Skin of body (tissue), 2 donors: ENCODE results near the gene MAGOH.

GRCh38 chr1:53225279-53225862 lies 4.9 kb upstream of the CZIB start:
- RAMPAGE, long total RNA: no peak

DNA sequence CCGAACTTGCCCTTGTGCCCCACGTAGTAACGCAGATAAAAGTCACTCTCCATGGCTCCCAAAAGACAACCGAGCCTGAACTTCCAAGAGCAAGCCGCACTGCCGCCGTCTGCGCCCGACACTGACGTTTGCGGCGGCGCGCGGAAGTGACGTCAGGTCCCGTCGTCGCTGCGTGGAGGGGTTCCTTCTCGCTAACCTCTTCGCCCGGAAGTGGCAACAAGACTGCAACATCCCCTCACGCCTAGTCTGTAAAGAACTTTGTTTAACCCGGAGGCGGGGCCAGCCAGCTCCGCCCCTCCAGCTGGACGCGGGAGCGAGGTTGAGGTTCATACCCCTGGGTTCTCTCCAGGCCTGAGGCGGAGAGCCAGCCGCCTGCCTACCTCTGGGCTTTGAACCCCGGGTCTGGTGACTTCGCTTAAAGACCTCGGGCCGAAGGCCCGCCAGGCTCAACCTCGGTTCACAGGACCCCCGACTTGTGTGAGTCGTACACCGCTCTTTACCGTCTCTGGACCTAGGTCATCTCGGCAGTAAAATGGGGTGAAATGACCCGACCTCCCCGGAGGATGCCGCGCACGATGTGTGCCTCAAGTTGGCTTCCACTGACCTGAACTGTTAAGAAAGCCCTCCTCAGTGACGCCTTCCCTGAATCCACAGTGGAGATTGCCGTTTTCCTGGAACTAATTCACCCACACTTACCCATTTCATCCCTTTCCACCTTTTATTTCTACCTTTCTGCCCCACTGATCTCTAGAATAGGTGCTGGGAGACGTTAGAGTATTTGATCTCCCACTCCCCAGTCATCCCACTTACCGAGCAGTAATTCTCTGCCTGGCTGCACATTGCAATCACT lies at the start of gene MAGOH:
Gene MAGOH, minus strand, starts transcription at position 123 of the 850 bp plus-strand sequence.
- RAMPAGE, long total RNA: start-site peak on the minus strand centred at position 115 of the sequence, 48 bp wide, 651 and 36 reads in 2 replicates

GRCh38 chr1:53296599-53296853 lies 31.3 kb downstream of the LRP8 start:
- RAMPAGE, long total RNA: no peak

DNA sequence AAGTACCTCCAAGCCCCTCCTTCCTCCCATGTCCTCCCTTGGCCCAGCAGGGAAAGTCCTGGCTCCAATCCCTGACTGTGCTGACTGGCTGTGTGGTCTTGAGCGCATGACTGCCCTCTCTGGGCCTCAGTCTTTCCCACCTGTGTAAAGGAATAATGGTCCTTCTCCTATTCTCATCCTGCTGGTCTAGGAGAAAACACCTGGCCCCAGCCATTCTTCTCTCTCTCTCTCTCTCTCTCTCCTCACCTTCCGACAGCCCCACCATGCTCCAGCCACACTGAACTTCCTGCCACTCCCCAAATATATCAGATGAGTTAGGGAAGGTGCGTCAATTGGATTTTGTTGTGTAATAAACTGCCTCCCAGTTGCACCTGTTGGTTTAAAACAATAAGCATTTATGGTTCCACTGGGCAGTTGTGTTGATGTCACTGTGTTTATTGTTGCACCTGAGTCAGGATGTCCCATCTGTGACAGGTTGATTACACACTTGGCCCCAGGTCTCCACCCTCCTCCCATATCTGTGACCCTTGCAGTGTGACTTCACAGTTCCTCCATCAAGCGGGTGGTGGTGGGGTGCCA lies 22.3 kb upstream of the LRP8 start:
- RAMPAGE, long total RNA: no peak

- RAMPAGE, long total RNA: no peak
Measured at GRCh38 chr1:53459452-53460249, 452 bp downstream of the DMRTB1 start.

- RAMPAGE, long total RNA: no peak
Measured at GRCh38 chr1:53795943-53796407, 42.1 kb downstream of the NDC1 start.

GRCh38 chr1:54404805-54405766 lies 142.9 kb upstream of the ACOT11 start:
- RAMPAGE, long total RNA: no peak

GRCh38 chr1:54413099-54413763 lies 134.8 kb upstream of the ACOT11 start:
- RAMPAGE, long total RNA: no peak

DNA sequence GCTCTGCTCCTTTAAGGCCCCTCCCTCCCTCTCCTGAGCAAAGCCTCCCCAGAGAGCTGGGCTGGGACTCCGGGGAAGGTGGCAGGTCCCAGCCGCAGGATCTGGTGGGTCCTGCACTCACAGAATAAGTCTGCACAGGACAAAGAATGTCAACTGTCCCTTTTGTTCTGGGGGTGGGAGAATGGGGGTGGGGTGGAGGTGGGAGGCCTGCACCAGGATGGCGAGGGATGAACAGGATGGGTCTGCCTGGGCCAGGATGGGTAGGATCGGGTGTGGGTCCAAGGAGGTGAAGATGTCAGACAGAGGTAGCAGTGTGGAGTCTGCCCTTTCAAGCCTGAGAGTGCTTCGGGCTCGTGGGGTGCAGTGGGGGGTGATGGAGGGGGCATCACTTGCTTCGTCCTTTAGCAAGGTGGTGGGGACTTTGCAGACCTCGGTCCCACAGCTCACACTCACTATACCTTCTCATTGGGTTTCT lies 84.4 kb upstream of the ACOT11 start:
- RAMPAGE, long total RNA: no peak

- RAMPAGE, long total RNA: no peak
Measured at GRCh38 chr1:54474593-54475225, 73.3 kb upstream of the ACOT11 start.

DNA sequence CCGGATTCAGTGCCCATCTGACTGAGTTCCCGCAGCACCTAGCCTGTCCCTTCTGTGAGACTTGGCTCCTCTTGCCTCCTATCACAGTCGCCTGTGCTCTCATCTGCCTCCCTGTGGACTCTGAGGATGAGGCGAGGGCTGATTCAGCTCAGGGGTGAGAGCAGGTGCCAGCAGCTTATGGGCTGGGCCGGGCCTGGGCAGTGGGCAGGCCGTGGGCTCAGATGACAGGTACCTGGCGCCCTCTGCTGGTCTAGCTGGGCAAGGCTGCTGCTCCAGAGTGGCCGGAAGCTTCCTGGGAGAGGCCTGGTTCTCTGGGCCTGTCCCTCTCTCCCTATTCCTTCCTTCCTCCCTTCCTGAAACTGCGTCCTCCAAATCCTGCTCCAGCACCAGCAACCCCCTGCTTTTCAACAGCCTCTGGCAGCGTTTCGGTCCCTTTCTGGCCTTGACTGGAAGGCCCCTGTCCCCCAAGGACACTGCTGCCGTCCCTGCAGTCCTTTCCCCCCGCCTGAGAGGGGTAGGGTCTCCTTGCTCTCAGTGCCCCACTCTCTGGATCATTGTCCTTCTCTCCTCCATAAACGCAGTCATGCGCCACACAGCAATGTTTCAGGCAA lies 17.2 kb upstream of the PCSK9 start:
- RAMPAGE, long total RNA: no peak

- RAMPAGE, long total RNA: no peak
Measured at GRCh38 chr1:55064093-55064593, 24.8 kb downstream of the PCSK9 start.

DNA sequence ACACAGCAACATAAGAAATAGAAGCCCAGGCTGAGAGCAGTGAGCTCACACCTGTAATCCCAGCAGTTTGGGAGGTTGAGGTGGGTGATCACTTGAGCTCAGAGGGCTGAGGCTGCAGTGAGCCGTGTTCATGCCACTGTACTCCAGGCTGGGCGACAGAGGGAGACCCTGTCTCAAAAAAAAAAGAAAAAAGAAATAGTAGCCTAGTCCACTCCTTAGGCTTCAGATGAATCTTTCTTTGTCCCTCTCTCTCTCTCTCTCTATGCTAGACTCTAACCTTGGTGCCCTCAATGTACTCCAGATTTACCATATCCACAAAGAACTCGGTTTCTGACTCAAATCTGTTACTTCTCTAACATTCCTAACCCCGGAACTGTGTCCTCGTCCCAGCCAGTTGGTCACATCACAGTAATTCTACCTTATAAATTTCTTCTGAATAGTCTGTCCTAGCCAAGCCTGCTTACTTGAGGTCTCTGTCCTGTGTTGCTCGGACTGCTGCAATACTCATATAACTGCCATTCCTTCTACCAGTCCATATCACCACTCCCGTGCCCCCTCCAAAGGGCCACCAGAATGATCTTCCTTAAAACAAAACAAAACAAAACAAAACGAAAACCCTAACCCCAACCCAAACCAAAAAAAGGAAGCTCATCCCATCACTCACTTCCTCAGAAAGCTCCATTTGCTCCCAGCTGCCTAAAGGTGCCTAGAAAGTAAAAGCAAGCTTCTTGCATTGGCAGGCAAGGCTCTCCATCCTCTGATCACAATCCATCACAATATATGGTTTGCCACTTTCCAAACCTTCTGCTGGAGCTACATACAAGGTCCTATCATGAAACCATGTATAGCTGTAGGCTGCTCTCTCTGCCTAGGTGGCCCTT lies 20.5 kb downstream of the USP24 start:
- RAMPAGE, long total RNA: no peak

GRCh38 chr1:55589587-55589999 lies 374.4 kb upstream of the USP24 start:
- RAMPAGE, long total RNA: no peak

DNA sequence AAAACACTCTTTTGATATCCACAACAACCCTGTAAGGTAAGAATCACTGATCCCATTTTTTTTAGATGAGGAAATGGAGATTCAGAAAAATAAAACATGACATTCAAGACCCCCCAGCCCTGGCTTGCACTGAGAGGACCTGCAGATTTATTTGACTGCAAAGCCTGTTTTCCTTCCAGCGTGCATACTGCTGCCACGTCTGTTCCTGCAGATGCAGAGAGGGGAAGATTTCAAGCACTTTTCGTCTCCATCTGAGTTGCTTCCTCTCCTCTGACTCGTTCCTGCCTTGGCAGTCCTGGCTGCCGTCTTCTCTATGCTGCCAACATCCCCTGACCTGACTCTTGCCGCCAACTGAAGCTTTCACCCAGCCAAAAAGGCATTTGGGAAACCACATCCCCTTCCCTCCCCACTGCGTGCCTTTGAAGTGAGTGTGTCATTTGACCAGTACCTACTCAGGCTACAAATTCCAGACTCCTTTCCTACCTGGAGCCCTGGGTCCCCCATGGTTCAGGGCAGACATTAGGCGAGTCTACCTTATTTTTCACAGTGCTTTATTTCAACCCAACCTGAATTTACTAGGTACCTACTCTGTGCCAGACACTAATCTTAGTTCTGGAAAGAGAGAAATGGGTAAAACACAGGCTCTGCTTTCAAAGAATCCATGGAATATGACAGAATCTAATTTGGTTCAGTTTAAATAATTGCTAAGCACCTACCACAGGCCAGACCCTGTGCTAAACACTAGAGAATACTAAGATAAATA lies 202.7 kb downstream of the PLPP3 start:
- RAMPAGE, long total RNA: no peak

- RAMPAGE, long total RNA: no peak
Measured at GRCh38 chr1:56415803-56416175, 163.6 kb downstream of the PLPP3 start.

GRCh38 chr1:56447624-56448373 lies 131.6 kb downstream of the PLPP3 start:
- RAMPAGE, long total RNA: no peak

DNA sequence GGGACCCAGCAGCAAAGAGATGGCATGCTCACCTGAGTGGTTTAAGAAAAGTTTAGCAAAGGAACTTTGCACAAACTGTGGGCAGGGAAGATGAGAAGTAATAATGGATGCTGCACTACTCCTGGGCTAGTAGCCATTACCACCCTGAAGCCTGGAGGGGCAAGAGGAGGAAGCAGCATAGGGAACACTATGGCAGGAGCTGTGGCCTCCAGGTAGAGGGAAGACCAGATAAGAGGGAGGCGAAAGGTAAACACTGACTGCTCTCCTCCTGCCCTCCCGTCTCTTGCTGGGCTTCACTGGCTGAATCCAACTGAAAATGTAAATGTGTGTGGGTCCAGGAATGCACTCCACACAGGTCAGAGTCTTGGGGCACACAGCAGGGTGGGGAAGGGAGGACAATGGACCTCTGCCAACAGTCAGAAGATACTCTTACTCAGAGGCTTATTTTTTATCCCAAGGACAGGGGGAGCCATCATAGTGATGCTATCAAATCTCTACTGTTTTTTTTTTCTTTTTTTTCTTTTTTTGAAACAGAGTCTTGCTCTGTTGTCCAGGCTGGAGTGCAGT lies 129.1 kb downstream of the PLPP3 start:
- RAMPAGE, long total RNA: no peak

- RAMPAGE, long total RNA: no peak
Measured at GRCh38 chr1:56466181-56466973, 113.0 kb downstream of the PLPP3 start.

- RAMPAGE, long total RNA: no peak
Measured at GRCh38 chr1:56513177-56513818, 66.1 kb downstream of the PLPP3 start.